Measurements from ENCODE around the genes C1QC and KDM1A.

- PRO-cap: no peak
Measured at GRCh38 chr1:21938550-21939075, 1.5 kb upstream of the HSPG2 start.

GRCh38 chr1:21956684-21957581, 19.8 kb upstream of the HSPG2 start:
- PRO-cap: no peak

GRCh38 chr1:22002844-22003303, 1.4 kb downstream of the CELA3A start:
- PRO-cap: no peak

- PRO-cap: no peak
Measured at GRCh38 chr1:22031371-22032041, 21.0 kb upstream of the CDC42 start.

- PRO-cap: bidirectional peak, plus-strand start at chr1:22053354, minus-strand start at chr1:22053244; unidirectional peak, minus-strand start at chr1:22053518
Measured at GRCh38 chr1:22052855-22053886, 662 bp downstream of the CDC42 start.

DNA sequence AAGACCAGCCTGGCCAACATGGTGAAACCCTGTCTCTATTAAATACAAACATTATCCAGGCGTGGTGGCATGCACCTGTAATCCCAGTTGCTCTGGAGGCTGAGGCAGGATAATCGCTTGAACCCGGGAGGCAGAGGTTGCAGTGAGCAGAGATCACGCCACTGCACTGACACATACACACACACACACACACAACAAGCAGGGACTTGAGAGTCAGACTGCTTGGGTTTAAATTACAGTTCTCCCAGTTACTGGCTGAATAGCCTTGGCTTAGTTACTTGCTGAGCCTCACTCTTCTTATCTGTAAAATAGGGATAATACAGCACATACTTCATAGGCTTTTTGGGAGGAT, 23.7 kb downstream of the CDC42 start:
- PRO-cap: no peak

DNA sequence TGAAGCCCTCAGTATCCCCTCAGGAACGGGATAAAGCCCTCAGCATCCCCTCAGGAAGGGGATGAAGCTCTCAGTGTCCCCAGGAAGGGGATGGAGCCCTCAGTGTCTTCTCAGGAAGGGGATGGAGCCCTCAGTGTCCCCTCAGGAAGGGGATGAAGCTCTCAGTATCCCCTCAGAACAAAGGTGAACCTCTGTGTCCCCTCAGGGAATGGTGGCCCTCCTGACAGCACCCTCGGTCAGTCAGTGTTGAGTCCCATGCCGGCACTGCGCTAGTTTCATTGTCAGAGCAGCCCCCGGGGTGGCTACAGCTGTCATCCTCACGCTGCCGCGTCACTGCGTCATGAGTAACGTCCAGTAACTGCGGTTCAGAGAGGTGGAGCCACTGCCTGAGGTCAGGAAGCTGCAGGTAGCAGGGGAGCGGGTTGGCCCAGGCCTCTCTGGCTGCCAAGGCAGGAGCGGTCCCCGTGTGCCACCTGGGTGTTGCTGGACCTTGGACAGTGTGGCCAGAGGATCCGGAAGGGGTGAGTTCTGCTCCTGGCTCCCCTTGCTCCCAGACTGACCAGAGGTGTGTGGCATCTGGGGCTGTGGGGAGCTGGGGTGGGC, 20.2 kb upstream of the WNT4 start:
- PRO-cap: no peak

GRCh38 chr1:22259852-22260117, 116.9 kb upstream of the WNT4 start:
- PRO-cap: no peak

GRCh38 chr1:22350579-22351241, 100.9 kb upstream of the ZBTB40 start:
- PRO-cap: no peak

- PRO-cap: no peak
Measured at GRCh38 chr1:22452991-22453151, 1.2 kb downstream of the ZBTB40 start.

DNA sequence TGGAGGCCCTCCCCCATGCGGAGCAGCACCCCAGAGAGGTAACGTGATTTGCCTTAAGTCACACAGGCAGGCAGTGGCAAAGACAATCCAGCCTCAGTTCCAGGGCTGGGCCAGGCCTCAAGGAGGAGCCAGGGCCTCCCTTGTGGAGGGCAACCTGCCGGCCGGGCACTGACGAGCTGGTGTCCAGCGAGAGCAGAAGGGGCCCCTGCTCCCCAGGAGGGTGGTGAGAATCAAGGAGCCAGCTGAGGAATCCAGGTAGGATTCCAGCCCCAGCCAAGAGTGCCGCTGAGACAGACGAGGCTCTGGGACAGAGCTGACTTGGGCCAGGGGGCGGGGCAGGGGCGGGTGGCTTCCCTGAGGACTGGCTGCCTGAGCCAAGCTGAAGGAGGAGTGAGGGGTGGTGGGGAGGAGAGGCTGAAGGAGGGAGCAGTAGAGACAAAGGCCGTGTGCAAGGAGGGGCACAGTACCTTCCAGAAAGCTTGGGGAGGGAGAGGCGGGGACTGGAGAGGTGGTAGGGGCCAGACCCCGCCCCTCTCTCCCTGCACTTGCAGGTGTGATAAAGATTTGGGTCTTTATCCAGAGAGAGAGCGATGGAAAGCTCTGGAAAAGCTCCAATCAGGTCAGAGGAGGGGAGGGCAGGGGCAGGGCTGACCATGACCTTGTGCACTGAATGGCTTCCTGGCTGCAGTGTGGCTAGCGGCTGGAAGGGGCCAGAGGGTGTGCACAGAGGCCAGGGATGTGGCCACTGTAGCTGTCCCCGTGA, 7.0 kb upstream of the EPHA8 start:
- PRO-cap: no peak

GRCh38 chr1:22563664-22563966, 326 bp downstream of the EPHA8 start:
- PRO-cap: no peak

DNA sequence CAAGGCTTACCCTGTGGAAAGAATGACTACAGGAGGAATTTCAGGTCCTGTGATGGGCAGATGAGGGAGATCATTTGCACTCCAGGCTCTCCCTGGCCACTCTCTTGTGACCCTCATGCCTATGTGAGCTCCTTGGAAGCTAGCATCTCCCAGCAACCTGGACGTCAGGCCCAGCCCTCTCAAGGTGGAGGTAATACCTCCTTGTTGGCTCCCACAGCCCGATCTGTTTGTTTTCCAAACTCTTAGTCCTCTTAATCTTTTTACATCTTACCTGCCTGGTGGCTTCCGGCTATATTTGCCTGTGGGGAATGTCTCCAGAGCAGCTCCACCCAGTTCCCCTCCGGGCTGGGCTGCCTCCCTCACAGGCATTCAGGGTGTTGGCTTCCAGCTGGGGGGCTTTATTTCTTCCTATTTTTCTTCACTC, 7.4 kb upstream of the C1QA start:
- PRO-cap: no peak

GRCh38 chr1:22643254-22643914, at the start of gene C1QC:
C1QC (plus strand) TSS chr1:22643633.
- PRO-cap: no peak

GRCh38 chr1:22780592-22781076, 70.0 kb downstream of the EPHB2 start:
- PRO-cap: no peak

GRCh38 chr1:22913297-22914058, 59.2 kb downstream of the LACTBL1 start:
- PRO-cap: no peak

DNA sequence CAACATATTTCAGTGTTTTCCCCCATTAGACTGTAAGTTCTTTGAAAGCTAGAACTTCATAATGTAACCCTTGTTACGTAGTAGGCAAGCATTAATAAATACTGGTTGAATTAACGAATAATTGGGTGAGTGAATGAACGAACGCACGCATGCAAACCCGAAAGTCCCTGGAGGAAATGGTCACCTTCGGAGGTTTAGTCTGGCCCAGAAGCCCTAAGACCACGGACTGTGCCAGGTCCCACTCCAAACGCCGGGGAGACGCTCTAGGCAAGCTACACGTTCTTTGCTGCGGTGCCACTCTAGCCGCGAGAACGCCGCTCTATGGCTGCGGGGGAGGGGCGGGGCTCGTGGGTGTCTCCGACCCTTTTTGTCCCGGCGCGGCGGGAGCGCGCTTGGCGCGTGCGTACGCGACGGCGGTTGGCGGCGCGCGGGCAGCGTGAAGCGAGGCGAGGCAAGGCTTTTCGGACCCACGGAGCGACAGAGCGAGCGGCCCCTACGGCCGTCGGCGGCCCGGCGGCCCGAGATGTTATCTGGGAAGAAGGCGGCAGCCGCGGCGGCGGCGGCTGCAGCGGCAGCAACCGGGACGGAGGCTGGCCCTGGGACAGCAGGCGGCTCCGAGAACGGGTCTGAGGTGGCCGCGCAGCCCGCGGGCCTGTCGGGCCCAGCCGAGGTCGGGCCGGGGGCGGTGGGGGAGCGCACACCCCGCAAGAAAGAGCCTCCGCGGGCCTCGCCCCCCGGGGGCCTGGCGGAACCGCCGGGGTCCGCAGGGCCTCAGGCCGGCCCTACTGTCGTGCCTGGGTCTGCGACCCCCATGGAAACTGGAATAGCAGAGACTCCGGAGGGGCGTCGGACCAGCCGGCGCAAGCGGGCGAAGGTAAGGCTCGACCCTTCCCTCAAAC, at the start of gene KDM1A:
KDM1A (plus strand) TSS at position 395 of the 899 bp plus-strand sequence.
- PRO-cap: bidirectional peak, plus-strand start at position 400 of the sequence, minus-strand start at position 224 of the sequence

GRCh38 chr1:23068327-23068913, 49.2 kb downstream of the KDM1A start:
- PRO-cap: no peak

- PRO-cap: no peak
Measured at GRCh38 chr1:23119105-23119675, 98.1 kb downstream of the HTR1D start.

- PRO-cap: unidirectional peak, minus-strand start at chr1:23168811
Measured at GRCh38 chr1:23168691-23169363, 48.5 kb downstream of the HTR1D start.

All from ReNcell CX (cell line).